Kidney (tissue), 2 donors: ENCODE measurements around the gene CEACAM3.

GRCh38 chr19:41670541-41671186 lies 17.4 kb downstream of the CEACAM7 start:
- PRO-cap = no peak
- RRBS = no CpG with 5 or more reads among the region's 1 CpG

DNA sequence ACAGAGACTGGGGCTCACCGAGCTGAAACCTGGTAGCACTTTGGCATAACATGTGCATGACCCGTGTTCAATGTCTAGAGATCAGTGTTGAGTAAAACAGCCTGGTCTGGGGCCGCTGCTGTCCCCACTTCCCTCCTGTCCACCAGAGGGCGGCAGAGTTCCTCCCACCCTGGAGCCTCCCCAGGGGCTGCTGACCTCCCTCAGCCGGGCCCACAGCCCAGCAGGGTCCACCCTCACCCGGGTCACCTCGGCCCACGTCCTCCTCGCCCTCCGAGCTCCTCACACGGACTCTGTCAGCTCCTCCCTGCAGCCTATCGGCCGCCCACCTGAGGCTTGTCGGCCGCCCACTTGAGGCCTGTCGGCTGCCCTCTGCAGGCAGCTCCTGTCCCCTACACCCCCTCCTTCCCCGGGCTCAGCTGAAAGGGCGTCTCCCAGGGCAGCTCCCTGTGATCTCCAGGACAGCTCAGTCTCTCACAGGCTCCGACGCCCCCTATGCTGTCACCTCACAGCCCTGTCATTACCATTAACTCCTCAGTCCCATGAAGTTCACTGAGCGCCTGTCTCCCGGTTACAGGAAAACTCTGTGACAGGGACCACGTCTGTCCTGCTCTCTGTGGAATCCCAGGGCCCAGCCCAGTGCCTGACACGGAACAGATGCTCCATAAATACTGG lies 1.6 kb upstream of the CEACAM5 start:
- PRO-cap = no peak
- RRBS = no CpG with 5 or more reads among the region's 24 CpGs

DNA sequence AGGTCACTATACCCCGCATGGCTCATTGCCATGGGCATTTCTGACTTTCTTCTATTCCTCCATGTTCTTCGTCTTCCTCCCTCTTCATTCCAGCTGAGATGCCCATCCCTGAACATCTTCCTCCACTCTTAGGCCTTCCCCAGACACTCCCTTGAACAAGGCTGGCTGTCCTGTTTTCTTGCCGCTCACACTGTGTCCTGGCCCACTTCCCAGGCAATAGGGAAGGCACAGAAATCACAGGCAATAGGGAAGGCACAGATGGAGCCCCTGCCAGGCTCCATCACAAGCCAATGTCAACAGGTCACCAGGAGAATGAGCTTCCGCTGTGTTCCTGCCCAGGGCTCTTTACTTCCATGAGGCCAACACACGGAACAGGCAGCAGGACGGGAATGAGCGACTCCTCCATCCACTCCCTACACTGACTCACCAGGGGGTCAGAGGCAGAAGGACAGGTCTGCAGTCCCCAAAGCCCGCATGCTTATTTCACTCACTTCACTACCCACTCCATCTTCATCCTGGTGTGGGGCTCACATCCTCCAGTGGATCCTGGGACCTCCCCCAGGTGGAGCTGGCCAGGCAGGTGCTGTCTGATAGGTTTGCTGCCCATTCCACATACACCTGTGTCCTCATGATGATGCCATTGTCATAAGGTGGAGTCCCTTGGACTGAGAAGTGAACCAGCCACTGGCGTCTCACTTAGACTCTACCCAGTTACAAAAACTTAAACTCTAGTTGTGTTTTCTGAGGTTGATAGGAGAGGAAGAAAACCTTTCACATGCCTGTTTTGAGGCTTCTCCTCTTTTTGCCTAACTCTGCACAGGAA lies 3.5 kb downstream of the CEACAM5 start:
- PRO-cap = no peak
- RRBS = no CpG with 5 or more reads among the region's 9 CpGs

- PRO-cap = no peak
- RRBS = no CpG with 5 or more reads among the region's 6 CpGs
These were observed 2.7 kb downstream of the CEACAM6 start for GRCh38 chr19:41758012-41758423.

DNA sequence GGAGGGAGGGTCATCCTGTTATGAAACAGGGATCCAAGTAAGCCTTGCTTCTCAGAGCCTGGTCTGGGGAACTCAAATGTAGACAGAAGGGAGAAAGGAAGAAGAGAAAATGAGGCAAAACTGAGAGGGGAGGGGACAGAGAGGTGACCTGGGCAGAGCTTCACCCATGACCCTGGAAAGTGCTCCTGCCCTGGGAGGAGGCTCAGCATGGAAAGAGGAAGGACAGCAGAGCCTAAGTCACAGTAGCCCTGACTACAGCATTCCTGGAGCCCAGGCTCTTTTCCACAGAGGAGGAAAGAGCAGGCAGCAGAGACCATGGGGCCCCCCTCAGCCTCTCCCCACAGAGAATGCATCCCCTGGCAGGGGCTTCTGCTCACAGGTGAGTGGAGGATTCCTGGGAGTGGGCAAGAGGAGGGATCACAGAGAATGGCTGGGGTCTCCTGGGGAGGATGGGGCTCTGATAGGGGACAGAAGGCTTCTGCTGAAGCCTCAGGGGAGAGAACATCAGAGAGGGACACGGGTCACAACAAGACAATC lies at the start of gene CEACAM3:
Gene CEACAM3, plus strand, starts transcription at position 225 of the 537 bp plus-strand sequence.
- PRO-cap = no peak
- RRBS = no CpG with 5 or more reads among the region's 1 CpG

DNA sequence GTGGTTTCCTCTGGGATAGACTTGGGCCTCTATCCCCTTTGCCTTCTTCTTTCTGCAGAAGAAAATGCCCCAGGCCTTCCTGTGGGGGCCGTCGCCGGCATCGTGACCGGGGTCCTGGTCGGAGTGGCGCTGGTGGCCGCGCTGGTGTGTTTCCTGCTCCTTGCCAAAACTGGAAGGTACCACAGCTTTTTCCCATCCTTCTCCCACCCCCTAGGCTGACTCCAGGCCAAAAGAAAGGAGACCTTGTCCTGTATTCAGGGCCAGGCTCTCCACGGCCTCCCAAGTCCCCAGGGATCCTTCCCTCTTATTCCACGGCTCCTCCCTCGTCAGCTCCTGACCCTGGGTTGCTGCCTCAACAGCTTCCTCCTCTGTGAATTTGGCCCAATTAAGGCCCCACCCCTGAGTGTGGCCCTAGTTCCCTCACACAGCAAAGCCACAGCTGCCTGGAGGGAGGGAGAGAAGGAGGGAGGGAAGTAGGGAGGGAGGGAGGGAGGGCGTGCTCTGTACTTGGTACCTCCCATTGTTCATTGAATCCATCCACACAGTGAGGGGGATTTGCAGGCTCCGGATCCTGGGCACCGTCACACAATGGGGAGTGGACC lies 12.5 kb downstream of the CEACAM3 start:
- PRO-cap = no peak
- RRBS = 80% methylated on average over 1 of the region's 15 CpGs

- PRO-cap = no peak
- RRBS = no CpG with 5 or more reads among the region's 8 CpGs
These were observed 3.9 kb downstream of the ARHGEF1 start for GRCh38 chr19:41886758-41887331.

DNA sequence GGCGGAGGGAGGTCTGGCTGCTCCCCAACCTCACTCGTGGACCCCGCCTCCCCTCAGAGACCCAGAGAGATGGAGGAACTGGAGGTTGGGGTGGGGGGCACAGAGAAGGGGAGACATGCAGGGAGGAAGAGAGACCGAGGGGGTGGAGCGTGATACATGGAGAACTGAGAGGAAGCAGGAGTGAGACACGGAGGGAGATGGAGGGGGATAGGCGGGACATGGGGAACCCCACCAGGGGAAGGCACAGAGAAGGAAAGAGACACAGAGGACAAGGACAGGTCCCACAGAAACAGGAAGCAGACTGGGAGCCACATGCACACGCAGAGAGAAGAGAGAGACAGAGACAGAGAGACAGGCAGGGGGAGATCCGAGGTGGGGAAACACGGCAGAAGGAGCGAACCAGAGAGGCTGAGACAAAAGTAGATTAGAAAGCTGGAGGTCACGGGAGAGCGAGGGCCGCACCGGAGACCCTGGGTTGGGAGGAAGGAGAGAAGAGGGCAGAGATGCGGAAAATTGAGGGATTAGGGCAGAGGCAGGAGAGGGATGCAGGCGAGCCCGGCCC lies 7.0 kb downstream of the ERFL start:
- PRO-cap = no peak
- RRBS = 17% methylated on average over 3 of the region's 18 CpGs

DNA sequence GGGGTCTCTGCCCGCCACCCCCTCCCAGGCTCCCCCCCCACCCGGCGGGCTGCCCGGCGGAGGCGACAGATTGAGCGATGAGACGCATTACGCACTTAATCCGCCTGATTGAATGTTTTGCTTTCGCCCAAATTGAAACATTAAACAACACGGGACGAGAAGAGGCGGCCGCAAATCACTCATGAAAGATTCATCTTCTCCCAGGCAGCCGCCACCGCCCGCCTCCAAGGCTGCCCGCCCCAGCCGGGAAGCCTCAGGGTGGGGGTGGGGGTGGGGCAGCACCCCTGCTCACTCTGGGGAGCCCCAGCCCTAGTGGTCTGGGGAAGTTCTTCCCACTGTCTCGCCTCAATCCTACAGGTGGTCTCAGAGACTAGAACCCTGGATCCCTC lies 7.6 kb upstream of the ERFL start:
- PRO-cap = no peak
- RRBS = 11% methylated on average over 2 of the region's 21 CpGs

DNA sequence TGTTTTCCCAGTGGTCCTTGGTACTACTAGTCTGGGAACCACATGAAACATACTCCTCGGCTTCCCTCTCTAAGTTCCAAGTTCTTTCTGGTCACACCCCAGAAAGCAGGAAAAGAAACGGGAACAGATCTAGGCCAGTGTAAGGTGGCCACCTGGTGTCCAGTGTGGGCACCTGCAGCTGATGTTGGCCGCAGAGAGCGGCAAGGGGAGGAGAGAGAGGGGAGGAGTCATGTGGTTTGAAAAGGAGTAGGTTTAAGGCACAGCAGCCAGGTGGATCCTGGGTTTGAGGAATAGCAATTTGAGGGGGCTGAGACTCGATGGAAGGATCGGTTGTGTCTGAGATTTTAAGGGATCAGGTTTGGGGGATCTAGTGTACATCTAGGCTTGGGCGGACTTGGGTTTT lies 1.3 kb downstream of the RABAC1 start:
- PRO-cap = no peak
- RRBS = no CpG with 5 or more reads among the region's 7 CpGs

- PRO-cap = no peak
- RRBS = 5% methylated on average over 14 of the region's 42 CpGs
These were observed 886 bp downstream of the GRIK5 start for GRCh38 chr19:42068656-42069983.

DNA sequence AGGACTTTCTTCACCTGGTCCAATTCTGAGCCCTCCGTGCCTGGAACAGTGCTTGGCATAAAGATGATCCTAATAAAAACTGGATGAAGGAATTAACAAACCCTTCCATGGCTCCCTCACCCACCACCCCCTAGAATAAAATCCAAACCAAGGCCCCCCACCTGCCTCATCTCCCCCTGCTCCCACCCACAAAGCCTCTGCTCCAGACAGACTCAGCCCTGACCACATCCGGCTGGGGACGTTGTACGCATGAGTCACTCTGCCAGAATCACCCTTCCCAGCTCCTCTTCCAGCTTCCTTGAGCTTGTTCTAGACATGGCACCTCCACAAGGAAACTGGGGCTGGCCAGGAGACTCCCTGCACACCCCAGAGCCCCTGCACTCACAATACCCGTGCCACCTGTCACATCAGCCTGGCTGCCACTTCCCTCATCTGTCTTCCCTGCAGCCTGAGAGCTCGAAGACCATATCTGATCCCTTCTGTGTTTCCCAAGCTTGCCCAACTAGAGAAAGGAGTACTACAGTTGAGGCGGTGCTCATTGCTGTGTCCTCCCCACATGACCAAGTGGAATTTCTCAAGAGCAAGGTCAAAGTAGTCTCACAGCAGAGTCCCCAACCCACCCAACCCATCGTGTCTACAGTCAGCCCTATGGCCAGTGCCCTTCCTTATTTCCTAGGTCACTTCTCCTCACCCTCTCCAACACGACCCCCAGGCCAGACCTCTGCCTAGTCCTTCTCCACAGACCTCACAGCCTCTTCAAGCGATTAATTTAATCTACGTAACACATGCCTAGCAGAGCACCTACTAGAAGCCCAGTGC lies 9.6 kb downstream of the DEDD2 start:
- PRO-cap = no peak
- RRBS = no CpG with 5 or more reads among the region's 11 CpGs

DNA sequence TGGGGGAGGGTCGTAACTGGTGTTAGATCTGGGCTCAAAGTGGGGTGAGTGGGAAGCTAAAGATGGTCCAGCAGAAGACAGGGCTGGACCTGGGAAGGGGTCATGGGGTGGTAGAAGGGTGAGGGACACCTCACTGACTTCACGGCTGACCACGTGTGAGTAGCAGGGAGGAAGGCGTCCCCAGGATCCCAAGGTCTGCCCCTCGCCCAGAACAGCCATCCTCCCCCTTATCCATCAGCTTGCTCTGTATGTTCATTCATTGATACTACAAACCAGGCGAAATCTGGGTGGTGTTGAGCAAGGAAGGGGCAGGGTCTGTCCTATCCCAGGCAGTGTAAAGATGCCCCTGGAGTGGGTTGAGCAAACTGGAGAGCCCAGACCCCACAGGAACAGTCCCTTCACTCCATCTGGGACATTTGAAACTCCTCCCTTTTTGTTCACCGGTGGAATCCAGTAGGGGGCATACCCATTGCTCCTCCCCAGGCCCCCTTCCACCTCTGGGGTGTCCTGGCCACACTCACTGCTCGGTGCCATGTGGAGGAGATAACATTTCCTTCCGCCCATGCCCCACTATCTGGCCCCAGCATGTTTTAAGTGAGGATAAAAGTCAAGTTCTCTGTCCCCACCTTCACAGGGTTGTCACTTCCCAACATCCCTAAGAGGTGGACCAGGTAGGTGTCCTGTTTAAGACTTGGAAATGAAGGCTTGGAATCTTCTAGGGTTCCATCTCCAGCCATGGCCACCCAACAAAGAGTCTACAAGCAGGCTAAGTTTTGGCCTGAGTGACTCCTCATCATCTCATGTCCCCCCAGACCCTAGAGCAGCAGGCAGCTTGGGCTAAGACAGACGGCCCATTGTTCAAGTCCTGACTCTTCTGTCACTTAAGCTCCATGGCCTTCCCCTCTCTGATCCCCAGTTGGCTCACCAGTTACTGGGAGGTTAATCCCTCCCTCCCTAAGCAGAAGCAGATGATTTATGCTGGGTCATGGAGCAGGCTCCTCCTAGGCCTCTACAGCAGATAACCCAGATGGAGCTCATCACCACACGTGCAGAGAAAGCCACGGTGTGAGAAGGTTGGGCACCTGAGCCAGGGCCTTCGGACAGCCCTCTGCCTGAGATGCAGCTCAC lies 9.2 kb downstream of the ZNF526 start:
- PRO-cap = no peak
- RRBS = no CpG with 5 or more reads among the region's 13 CpGs

GRCh38 chr19:42243405-42243993 lies 1.1 kb upstream of the GSK3A start:
- PRO-cap = no peak
- RRBS = no CpG with 5 or more reads among the region's 29 CpGs

DNA sequence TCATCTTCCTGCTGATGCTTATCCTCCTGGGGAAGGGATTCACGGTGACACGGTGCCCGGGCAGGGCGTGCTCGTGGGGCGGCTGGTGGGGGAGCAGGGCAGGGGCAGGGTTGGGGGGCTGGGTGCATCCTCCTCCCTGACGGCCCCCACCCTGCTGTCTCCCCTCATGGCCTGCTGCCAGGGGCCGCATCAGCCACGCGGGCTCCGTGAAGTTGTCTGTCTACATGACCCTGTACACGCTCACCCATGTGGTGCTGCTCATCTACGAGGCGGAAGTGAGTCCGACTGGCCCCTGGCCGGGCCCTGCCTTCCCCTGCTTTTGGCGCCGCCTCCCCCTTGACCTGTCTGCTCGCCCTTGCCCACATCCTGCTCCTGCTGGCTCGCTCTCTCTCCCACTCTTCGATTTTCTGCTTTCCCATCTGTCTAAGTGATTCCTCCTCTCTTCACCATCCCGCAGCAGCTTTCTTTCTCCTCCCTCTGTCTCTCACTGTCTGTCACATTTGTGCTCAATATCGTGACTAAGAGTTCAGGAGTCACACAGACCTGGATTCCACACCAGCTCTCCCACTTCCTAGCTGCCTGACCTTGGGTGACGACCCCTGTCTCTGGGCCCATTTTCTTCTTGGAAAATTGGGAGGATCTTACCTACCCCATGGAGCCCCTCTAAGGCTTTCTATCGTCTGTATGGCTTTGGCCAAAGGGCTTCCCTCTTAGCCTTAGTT lies 3.7 kb downstream of the TMEM145 start:
- PRO-cap = no peak
- RRBS = no CpG with 5 or more reads among the region's 25 CpGs

DNA sequence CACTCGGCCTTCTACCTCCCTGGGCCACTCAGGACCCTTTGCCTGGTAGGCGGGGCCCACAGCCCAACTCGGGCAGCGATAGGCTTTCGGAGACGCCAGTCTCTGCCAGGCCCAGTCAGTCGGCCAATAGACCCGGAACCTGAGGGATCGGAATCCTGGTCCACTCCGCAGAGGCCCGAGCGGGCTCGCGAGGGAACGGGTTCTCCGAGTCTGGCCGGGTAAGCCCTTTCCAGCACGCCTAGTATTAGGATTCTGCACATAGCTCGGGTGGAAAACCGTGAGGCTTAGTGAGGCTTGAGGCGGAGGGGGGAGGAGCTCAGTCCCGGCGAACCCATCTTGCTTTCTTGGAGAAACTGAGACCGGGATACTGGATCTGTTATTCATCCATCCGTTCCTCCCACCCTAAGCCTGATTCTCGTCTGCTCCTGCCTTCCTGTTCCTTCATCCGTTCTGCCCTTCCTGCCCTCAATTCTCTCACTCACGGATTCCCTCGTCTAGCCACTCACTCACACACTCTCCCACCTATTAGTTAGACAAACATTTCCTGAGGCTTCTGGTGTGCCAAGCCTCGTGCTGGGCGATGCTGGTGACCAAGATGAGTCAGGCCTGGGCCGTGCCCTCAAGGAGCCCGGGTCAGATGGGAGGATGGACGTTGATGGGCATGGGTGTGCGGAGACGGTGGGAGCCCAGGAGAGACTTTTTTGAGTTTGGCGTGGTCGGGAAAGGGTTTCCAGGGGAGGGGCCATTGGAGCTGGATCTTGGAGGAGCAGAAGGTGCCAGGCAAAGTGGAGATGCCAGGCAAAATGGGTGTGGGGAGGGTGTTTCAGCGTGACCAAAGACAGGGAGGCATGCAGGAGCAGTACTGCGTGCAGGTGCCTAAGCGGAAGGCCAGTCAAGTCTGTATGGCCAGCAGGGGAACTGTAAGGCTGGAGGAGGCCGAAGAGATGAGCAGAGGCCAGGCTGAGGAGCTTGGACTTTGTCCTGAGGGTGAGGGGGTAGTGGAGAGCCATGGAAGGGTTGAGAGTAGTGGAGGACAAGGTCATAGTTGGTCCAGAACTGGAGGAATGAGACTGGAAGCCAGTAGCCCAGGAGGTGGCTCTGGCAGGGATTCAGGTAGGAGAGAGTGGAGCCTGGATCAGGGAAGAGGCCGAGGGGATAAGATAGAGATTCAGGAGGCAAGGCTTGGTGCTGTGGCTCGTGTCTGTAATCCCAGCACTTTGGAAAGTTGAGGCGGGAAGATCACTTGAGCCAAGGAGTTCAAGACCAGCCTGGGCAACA lies 7.3 kb upstream of the CNFN start:
- PRO-cap = bidirectional peak, plus-strand start at position 170 of the sequence, minus-strand start outside the sequence
- RRBS = 1% methylated on average over 11 of the region's 45 CpGs

GRCh38 chr19:42407938-42408764 lies 18.1 kb upstream of the CNFN start:
- PRO-cap = no peak
- RRBS = no CpG with 5 or more reads among the region's 32 CpGs

- PRO-cap = no peak
- RRBS = 33% methylated on average over 1 of the region's 12 CpGs
These were observed 2.4 kb downstream of the LIPE start for GRCh38 chr19:42424814-42425151.

GRCh38 chr19:42447854-42448442 lies 5.2 kb upstream of the CXCL17 start:
- PRO-cap = no peak
- RRBS = no CpG with 5 or more reads among the region's 9 CpGs

GRCh38 chr19:42458890-42459616 lies 16.3 kb upstream of the CXCL17 start:
- PRO-cap = no peak
- RRBS = no CpG with 5 or more reads among the region's 9 CpGs